Fallopian tube (tissue), 1 donor: ENCODE measurements around a stretch of chr15.

DNA sequence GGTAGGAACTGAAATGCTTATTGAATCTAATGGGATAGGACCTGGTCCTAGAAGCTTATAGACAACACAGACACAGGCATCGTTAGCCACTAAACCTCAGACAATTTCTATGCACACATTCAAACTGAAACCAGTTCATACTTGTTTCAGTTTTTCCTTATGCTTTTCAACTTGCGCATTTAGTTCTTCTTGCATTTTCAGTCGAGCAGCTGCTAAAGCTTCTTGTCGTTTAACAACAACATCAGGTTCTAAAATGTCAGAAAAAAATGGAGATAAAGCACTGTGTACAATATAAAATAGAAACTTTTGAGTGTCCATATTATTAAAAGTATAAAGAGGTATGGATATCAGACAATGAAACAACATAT lies 2.2 kb downstream of the SELENOS start:
- PRO-cap, result no peak

DNA sequence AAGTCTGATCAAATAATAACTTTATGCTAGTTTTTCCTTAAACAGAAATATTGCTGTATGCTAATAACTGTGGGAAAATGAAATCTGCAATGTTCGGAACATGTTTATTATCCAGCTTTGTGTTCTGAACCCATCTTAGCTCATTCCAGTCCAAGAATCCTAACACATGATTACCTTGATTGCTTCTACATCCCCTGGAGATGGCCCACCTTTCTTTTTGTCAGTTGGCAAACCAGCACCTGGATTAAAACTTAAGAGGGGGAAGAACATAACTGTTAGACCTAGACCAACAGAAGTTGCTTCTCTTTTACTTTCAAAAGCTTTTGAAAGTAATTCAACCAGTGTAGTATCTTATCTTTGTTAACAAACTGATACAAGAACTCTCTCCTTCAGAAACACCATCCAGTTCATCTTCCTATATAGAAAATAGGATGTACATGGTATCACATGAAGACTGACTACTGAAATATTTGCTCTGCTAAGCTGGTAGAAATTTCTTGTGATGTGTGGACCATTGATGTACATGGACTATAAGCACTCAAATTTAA lies 8.3 kb upstream of the SELENOS start:
- PRO-cap, result no peak

DNA sequence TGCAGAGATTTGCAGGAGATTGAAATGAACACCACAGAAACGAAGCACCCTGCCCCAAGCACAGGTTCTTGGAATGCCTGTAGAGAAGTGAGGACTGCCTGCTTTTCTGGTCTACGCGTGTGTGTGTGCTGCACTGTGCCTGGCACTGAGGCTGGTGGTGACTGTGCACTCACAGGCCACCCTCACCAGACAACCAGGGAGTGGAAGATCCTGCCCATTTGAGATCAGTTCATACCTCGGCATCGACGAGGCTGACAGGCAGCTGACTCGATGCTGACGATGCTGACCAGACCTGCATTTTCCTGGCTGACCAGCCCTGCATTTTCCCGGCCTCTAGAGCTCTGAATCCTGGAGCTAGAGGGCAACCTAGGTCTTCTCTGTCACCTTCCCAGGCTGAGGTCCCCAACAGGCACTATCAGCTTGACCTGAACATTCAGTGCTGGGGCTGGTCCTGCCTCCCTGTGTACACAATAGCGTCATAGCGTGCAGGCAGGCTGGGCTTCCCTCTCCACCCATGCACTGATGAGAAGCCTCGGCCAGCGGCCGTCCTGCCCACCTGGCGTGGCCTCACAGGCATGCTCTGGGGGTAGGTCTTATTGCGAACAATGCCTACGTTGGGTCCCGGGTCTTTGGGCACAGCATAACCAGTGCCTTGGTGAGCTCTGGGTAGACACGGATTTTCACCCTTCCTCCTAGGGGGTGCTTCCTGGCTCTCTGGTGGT lies 62.2 kb upstream of the SNRPA1 start:
- PRO-cap, result no peak

DNA sequence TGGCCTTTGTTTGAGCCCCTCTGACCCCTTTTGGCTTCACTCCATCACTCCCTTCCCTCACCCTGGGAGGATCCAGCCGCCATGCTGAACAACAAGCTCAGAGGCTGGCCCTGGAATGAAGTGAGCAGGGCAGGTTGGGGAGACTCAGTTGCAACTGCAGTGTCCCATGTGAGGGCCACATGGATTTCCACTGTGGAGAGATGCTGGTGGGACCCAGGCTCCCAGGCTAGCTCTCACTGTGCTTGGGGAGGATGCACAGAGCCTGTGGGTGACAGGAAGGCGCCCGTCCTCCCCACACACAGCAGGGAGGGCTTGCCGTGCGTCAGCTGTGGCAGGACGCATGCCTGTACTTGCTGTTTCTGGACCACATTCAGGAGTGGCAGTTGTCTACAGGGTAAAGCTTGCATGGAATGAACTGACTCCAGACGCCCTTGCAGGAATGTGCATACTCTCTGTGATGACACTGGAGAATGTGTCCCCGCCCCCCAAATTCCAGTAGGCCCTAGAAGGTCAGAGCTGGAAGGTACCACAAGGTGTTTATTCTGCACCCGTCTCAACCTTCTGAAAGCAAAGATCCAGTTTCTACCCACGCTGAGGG lies 63.8 kb upstream of the SNRPA1 start:
- PRO-cap, result no peak

GRCh38 chr15:101445313-101445827 lies 44.1 kb downstream of the PCSK6 start:
- PRO-cap, result unidirectional peak, plus-strand start at chr15:101445761

DNA sequence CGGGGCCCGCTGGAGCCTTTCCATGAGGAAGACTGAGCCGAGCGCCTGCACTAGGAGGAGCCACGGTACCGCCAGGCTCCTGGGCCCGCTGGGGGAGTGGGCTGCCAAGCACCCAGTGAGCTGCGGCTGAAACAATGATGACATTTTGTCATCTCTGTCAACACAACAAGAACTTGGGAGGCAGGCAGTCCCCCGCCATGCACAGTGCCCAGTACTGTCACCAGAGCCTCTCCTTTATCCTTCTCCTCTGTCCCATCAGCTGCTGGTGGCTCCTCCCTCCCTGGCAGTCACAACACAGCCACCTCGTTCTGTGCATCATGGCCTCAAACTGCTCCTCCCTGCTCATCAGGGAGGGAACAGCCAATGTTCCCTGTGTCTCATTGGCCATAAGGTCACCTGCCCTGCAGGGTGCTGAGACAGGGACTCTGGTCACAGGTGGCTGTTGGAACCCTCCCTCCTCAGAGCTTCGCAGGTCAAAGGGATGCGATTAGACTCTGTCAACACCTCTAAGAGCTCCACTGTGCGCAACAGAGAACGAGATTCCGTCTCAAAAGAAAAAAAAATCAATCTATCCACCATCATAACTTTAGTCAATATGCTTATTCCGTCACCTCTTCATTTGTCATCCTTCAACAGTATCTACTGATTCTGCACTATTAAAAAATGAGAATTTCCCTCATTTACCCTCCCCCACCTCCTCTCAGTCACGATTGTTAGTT lies 34.2 kb upstream of the PCSK6 start:
- PRO-cap, result no peak

DNA sequence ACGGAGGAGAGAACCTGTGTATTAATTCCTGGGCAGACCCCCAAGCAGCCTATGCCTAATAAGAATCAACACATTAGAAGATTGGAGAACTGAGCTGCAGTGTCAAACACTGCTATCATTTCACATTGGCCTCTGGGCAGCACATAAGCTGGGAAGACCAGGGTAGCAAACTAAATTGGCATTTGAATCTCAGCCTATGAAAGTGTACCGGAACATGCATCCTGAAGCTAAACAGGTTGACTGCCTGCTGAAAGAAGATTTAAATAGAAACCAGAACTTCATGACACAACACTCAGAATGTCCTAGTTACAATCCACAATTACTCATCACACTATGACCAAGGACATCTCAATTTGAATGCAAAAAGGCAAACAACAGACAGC lies 26.3 kb downstream of the TM2D3 start:
- PRO-cap, result no peak

DNA sequence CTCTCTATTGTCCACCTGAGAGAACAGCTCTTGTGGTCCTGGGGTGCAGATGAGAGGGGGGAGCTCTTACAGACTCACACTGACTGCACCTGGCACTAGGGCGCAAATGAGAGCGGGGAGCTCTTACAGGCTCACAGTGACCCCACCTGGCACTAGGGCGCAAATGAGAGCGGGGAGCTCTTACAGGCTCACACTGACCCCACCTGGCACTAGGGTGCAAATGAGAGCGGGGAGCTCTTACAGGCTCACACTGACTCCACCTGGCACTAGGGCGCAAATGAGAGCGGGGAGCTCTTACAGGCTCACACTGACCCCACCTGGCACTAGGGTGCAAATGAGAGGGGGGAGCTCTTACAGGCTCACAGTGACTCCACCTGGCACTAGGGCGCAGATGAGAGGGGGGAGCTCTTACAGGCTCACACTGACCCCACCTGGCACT lies 2.8 kb upstream of the TM2D3 start:
- PRO-cap, result no peak

- PRO-cap, result no peak
Measured at GRCh38 chr15:101661629-101661987, 9.4 kb upstream of the TM2D3 start.

DNA sequence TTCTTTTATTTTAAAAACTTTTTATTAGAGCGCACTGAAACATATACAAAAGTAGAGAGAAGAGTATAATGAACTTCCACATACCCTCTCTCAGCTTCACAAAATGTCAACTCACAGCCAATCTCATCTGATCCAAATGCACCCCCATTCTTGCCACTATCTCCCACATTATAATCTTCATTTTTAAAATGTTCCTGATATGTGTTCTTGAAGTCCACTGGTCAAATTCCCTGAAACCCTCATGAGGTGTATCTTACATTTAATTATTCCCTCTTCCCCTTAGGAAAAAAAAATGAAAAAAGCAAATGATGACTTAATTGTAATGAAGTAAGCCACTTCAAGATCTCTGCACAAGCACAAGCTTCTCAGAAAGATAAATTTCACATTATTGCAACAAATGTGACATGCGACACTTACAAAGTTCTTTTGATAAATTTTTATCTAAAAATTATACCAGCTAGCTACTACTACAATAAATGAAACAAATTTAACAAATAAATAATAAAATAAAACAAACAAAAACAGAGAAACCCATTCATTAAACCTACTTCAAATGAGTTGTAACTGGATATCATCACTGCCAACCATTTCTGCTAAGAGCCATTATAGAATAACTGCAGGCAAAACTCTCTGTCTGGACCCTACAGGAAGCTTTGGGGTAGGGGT lies 9.9 kb upstream of the TM2D3 start:
- PRO-cap, result no peak

GRCh38 chr15:101683935-101684494 lies 31.8 kb upstream of the TM2D3 start:
- PRO-cap, result no peak

DNA sequence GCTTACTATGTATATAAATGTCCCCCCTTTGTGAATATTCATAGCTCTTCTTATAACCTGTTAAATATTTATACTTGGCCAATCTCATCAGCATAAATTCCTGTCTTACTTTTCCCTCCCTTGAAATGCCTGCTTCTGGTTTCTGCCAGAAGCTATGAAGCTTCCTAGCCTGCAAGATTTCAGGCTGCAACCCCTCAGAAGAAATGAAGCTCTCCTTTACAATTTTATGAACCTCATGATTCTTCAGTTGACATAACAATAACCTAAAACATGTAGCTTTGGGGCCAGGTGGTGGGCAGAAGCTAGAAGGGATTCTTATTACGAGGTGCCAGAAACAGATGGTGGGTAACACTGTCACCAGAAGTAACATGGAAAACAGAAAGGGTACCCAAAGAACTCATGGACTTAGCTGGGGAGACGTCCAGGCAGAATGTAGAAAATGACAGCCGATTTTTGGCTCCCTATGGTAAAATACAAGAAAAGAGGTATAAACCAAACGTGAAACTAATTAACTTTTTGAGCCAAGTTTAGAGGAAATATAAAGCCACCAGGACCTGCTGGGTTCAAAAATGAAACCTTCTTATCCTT lies 27.2 kb downstream of the TARS3 start:
- PRO-cap, result no peak

GRCh38 chr15:101955710-101956338 lies 143.8 kb downstream of the OR4F15 start:
- PRO-cap, result unidirectional peak, minus-strand start at chr15:101955999; unidirectional peak, minus-strand start at chr15:101956072

- PRO-cap, result no peak
Measured at GRCh38 chr15:101961408-101961732, 149.4 kb downstream of the OR4F15 start.

DNA sequence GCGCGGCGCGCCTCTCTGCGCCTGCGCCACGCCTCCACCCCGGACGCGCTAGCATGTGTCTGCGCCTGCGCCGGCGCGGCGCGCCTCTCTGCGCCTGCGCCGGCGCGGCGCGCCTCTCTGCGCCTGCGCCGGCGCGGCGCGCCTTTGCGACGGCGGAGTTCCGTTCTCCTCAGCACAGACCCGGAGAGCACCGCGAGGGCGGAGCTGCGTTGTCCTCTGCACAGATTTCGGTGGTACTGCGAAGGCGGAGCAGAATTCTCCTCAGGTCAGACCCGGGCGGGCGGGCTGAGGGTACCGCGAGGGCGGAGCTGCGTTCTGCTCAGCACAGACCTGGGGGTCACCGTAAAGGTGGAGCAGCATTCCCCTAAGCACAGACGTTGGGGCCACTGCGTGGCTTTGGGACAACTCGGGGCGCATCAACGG lies 168.1 kb downstream of the OR4F15 start:
- PRO-cap, result no peak